ENCODE data around the genes MSANTD3, SMC2 and OR13D1.

DNA sequence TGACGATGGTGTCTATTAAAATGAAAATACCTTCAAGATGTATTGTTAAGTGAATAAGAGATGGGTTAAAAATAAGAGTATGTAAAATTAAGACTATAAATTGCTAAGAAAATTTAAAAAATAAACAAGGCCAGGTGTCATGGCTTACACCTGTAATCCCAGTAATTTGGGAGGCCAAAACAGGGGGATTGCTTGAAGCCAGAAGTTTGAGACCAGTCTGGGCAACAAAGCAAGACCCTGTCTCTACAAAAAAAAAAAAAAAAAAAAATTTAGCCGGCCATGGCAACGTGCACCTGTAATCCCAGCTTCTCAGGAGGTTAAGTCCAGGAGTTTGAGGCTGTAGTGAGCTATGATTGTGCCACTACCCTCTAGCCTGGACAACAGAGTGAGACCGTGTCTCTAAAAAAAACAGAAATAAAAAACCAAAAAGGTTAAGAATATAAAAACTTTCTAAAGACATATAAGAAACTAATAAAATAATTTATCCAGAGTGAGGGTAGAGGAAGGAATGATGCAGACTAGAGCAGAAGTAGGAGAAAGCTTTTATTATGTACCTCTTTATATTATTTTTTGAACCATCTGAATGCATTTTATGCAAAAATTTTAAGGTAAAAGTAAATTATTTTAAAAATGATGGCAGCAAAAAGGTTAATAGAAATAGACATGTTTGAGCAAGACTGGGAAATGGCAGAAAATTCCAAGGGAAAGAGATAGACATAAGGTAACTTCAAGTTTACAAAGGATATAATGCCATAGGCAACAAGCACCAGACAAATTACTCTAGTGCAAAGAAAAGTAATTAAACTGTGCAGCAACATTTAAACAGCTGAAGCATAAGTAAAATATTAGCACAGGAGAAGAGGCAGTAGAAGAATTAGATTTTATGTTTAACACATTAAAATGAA lies 49.0 kb downstream of the INVS start:
- PRO-cap, result no peak
- RAMPAGE, long total RNA, 2 experiments, result no peak in any of the 2 experiments

DNA sequence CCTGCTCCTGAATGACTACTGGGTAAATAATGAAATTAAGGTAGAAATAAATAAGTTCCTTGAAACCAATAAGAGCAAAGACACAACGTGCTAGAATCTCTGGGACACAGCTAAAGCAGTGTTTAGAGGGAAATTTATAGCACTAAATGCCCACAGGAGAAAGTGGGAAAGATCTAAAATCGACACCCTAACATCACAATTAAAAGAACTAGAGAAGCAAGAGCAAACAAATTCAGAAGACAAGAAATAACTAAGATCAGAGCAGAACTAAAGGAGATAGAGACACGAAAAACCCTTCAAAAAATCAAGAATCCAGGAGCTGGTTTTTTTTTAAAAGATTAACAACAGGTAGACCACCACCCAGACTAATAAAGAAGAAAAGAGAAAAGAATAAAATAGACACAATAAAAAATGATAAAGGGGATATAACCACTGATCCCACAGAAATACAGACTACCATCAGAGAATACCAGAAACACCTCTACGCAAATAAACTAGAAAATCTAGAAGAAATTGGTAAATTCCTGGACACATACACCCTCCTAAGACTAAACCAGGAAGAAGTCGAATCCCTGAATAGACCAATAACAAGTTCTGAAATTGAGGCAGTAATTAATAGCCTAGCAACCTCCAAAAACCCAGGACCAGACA lies 81.1 kb downstream of the INVS start:
- PRO-cap, result no peak
- RAMPAGE, long total RNA, 2 experiments, result start-site peak on the plus strand in 1 of 2 experiments, centred at positions 80 to 367 of the sequence, 8 reads per replicate

GRCh38 chr9:100426792-100427699 lies at the start of gene MSANTD3:
Gene MSANTD3, plus strand, starts transcription at chr9:100427143.
- PRO-cap, result bidirectional peak, plus-strand start at chr9:100427083, minus-strand start at chr9:100427076; bidirectional peak, plus-strand start at chr9:100427209, minus-strand start at chr9:100427312
- RAMPAGE, long total RNA, 2 experiments, result start-site peak on the plus strand in 1 of 2 experiments, at chr9:100427345-100427370 at its widest, 38 reads per replicate

- PRO-cap, result no peak
- RAMPAGE, long total RNA, 2 experiments, result no peak in any of the 2 experiments
Measured at GRCh38 chr9:100473226-100473879, 404 bp downstream of the TMEFF1 start.

GRCh38 chr9:100516129-100516676 lies 43.3 kb downstream of the TMEFF1 start:
- PRO-cap, result no peak
- RAMPAGE, long total RNA, 2 experiments, result no peak in any of the 2 experiments

DNA sequence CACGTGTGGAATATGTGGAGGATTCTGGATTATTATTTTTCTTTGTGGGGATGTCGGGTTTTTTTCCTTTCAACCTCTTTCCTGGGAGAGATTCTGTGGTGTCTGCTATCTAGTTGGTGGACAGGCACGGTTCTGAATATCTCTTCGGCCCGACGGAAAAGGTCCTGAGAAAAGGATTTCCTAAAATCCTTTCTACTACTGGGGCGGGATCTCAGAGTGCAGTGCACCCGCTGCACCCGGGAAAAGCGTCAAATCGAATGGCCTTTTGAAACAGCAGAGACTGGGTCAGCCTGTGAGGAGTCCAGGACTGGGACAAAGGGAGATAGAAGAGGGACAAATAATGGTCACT lies 1.4 kb downstream of the PLPPR1 start:
- PRO-cap, result no peak
- RAMPAGE, long total RNA, 2 experiments, result no peak in any of the 2 experiments

DNA sequence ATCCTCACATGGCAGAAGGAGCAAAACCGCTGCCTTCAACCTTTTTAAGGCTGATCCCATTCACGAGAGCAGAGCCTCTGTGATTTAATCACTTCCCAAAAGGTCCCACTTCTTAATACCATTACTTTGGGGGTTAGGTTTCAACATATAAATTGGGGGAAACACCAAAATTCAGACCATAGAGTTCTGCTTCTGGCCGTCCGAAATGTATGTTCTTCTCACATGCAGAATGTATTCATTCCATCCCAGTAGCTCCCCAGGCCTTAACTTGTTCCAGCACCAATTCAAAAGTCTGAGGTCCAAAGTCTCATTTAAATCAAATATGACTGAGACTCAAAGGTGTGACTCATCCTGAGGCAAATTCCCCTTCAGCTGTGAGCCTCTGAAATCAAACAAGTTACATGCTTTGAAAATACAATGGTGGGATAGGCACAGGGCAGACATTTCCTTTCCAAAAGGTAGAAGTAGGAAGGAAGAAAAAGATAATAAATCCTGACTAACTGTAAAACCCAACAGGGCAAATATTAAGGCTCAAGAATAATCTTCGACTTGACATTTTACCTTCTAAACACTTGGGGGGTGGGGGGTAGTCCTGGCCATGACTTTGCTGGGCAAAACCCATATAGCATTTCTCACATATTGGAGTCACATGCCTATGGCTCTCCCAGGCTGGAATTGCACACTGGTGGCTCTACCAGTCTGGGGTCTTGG lies 30.4 kb downstream of the BAAT start:
- PRO-cap, result no peak
- RAMPAGE, long total RNA, 2 experiments, result no peak in any of the 2 experiments

DNA sequence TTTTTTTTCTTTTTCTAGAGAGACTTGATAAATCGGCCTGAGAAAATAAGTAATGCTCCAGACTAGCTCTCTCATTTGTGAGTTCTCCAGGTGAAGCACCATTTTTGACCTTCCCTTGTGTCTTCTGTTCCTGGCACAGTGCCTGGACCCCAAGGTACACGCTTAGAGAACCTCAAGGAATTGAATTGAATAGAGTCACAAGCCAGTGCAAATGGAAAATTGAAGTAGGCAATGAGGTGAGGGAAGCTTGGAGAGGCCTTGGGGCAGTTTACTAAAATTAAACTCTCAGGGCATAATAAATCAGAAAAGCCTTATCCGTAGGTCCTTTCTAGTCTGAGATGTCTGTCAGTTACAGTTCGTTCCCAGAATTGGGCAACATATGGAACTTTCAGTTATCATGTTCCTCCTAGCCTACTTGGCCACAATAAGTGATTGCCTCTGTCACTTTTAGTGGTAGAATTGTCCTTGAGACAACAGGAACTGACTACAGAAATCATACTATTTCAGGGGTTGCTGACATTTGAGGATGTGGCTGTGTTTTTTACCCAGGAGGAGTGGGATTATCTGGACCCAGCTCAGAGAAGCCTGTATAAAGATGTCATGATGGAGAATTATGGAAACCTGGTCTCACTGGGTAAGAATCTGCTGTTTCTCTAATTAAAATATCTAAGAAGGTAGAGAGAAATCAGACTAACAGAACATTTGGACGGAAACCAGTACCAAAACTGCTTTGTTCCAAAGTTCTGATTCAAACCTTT lies 905 bp downstream of the ZNF189 start:
- PRO-cap, result no peak
- RAMPAGE, long total RNA, 2 experiments, result no peak in any of the 2 experiments

DNA sequence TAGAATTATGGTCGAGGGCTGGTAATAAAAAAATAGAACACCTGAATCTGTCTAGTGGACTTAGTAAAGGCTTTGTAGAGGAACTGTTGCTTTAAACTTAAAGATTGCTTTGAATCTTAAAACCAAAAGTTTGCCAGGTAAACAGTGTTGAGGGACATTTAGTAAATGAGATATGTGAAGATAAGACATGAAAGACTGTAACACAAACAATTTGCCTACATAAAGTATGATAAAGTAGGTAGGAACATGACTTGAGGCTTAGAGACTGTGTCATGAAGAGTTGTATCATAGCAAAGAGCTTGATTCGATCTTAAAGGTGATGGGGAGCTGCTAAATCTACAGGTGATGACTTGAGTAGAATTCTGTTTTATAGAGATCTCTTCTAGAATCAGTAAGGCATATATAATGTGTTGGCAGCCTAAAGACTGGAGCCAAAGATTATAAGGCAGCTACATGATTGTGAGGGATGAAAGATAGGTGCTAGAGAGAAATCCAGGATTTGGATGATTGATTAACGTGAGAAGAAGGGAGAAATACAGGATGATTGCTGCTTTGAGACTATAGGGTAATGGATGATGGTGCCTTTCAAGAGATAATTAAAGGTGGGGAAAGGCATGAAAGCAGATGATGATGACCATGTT lies 6.3 kb downstream of the ZNF189 start:
- PRO-cap, result no peak
- RAMPAGE, long total RNA, 2 experiments, result no peak in any of the 2 experiments

DNA sequence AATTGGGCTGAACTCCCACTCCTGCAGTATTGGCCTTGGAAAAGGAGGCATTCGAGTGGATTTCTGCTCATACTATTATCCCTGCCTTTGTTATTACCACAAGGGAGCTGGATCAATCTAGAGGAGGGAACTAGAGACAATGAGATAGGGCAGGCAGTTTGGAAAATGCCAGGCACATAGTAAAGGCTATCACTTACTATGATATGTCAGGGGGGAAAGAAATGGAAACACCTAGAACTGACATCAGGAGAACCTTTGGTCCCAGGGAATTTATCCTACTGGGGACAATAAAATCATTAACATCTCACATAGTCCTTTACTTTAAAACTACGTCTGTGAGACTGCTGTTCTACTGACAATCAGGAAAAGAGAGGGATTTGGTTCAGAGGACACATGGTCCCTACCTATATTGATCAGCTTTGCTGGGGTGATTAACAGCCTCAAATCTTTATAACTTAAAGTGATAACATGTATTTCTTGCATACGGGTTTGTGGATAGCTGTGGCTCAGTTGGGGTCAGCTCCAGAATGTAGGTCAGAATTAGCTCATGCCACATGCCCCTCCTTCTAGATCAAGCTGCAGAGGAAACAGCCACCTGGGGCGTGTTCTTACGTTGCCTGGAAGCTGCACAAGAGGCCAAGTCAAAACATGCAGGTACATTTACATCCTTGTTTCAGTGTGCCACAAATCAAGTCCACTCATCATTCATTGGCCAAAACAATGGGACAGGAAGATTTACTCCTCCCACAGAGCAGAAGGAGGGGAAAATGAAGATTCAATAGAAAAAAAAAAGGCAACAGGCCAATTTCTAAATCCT lies 7.5 kb downstream of the PGAP4 start:
- PRO-cap, result no peak
- RAMPAGE, long total RNA, 2 experiments, result no peak in any of the 2 experiments

- PRO-cap, result unidirectional peak, minus-strand start at chr9:104094479
- RAMPAGE, long total RNA, 2 experiments, result start-site peak on the plus strand in 2 of 2 experiments, at chr9:104094297-104094603 at its widest, 25 to 45 reads per replicate
Measured at GRCh38 chr9:104094200-104094863, at the start of gene SMC2. Gene SMC2, plus strand, starts transcription at chr9:104094309.

DNA sequence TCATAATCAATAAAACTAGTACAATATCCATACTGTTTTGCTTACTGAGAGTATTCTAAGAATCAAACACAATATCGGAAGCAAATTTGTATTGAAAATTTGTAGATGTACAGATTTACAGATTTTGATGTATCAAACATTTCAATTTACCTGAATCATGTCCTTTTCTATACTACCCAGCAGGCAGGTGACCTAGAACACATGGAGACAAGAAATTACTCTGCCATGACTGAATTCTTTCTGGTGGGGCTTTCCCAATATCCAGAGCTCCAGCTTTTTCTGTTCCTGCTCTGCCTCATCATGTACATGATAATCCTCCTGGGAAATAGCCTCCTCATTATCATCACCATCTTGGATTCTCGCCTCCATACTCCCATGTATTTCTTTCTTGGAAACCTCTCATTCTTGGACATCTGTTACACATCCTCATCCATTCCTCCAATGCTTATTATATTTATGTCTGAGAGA lies at the start of gene OR13D1:
OR13D1 (plus strand) TSS at position 202 of the 468 bp plus-strand sequence.
- PRO-cap, result no peak
- RAMPAGE, long total RNA, 2 experiments, result no peak in any of the 2 experiments

DNA sequence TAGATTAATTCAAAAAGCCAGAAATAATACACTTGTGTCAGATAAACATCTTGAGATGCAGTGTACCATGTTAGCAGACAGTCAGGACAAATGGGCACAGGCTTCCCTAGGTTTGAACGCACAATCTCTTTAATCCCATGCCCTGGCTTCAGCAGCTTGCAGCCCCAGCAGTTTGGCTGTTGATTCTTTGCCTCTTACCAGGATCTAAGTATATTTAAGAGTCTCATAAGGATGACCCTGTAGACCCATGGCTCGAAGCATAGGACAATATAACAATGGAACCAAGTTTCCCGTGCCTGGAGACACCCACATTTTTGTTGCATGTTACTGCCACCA lies 19.4 kb downstream of the NIPSNAP3B start:
- PRO-cap, result no peak
- RAMPAGE, long total RNA, 2 experiments, result no peak in any of the 2 experiments

DNA sequence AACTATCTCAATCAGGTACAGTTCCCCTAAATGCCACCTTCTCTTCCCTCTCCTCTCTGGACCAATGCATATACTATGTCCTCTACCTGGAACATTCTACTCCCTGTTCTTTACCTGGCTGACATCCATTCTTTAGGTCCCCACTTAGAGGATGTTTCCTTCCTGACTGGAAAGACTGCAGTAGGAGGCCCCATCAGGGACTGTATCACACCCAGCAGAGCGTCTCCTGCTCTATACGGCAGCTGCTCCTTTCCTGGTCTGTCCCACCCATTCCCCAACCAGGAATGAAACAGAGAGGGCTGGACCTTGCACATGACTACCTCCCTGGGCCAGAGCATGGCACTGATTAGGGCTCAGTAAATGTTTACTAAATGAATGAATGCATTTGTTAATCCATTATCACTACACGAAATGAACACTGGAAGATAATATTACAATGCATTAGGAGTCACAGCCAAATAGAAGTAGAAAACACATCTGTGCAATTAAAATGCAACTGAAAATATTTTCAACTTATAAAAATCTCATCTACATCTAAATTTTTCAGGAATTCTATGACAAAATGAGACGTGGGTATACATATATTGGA lies 76.4 kb downstream of the ABCA1 start:
- PRO-cap, result no peak
- RAMPAGE, long total RNA, 2 experiments, result no peak in any of the 2 experiments

DNA sequence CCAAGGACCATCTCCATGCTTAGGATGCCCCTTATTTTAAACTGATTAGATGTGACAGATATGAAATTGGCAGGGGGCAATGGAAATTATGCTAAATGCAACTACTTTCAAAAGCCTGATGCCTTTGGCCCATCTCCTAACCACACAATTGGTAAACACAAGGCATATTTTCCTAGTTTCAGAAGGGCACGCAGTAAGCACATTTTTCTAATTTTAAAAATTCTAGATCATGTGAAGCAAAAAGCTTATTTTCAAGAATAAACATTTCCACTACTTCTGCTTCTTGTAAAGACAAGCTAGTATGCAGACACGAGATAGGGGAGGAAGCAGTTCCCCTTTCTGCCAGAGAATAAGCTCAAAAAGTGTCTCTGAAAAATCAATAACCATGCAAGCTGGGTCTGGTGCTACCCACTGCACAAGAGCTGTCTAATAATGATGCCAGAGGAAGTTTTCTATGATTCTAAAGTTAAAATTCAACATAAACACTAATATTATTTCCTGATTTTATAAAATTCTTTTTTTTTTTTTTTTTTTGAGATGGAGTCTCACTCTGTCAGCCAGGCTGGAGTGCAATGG lies 67.6 kb downstream of the ABCA1 start:
- PRO-cap, result no peak
- RAMPAGE, long total RNA, 2 experiments, result no peak in any of the 2 experiments

- PRO-cap, result no peak
- RAMPAGE, long total RNA, 2 experiments, result no peak in any of the 2 experiments
Measured at GRCh38 chr9:104901442-104901988, 26.4 kb downstream of the ABCA1 start.

GRCh38 chr9:104905506-104905847 lies 22.5 kb downstream of the ABCA1 start:
- PRO-cap, result no peak
- RAMPAGE, long total RNA, 2 experiments, result no peak in any of the 2 experiments

DNA sequence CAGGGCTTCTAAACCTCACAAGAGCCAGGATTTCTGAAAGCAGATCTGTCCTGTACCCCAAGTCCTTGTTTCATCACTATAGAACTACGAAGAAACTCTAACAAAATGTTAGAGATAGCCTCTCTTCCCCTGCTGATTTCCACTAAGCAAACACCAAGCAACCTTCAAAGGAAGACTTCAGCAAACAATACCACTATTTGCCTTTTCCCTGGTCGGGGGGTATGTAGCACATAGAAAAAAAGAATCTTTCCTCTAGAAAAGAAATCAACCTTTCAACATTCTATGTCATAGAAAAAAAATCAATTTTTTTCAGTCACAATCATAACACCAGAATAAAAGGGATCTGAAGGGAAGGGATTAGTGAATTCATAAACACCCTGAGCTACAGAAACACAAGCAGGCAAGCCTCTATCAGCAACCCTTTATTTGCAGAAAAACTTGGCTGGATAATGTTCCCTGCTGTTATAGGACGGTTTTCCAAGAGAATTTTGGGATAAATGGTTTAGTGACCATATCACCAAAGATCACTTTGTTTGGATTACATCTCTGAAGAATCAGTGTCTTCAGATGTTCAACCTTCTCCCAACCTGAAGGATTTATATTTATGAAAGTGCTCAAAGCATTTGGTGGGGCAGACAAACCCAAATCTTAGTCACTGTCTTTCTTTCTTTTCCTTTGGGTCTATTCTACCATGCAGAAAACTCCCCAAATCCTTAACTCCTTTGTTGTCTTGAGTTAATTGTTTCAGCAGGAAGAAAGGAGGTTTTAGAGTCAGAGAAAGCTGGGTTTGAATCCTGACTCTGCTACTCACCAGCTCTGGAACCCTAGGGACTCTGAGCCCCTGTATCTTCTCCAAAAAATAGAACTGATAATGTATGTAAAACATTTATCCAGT lies 15.2 kb downstream of the ABCA1 start:
- PRO-cap, result no peak
- RAMPAGE, long total RNA, 2 experiments, result no peak in any of the 2 experiments

- PRO-cap, result no peak
- RAMPAGE, long total RNA, 2 experiments, result no peak in any of the 2 experiments
Measured at GRCh38 chr9:104918496-104919479, 9.2 kb downstream of the ABCA1 start.

GRCh38 chr9:104919689-104920500 lies 8.1 kb downstream of the ABCA1 start:
- PRO-cap, result no peak
- RAMPAGE, long total RNA, 2 experiments, result no peak in any of the 2 experiments

Measured in prostate gland (tissue), 2 donors.